AG08470 (cell line): ENCODE measurements around a stretch of chr2.

GRCh38 chr2:232550786-232551514 lies 461 bp downstream of the EIF4E2 start:
- RRBS = 2% methylated on average over 16 of the region's 42 CpGs

DNA sequence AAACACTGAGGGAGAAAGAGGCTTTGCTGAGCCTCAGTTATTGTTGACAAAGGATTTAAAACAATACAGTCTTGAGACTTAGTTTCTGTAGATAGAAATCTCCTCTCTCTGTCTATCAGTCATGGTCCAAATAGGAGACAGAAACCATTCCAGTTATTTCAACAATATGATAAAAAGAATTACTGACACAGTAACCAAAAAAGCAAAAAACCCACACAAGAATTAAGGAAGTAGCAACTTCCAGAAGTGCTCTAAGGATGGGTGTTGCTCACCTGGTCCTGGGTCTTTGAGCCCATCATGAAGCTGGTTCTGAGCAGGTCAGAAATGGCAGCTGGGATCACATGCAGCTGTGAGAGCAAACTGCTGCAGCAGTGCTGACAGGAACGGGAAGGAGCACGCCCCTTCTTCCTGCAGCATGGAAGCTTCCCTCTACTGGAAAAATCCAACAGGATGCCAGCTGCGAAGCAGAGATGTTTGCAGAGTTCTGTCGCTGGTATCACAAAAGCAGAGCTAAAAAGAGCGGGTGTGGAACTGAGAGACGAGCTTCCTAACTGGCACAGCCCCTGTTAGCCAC lies 33.6 kb downstream of the EIF4E2 start:
- RRBS = no CpG with 5 or more reads among the region's 6 CpGs

DNA sequence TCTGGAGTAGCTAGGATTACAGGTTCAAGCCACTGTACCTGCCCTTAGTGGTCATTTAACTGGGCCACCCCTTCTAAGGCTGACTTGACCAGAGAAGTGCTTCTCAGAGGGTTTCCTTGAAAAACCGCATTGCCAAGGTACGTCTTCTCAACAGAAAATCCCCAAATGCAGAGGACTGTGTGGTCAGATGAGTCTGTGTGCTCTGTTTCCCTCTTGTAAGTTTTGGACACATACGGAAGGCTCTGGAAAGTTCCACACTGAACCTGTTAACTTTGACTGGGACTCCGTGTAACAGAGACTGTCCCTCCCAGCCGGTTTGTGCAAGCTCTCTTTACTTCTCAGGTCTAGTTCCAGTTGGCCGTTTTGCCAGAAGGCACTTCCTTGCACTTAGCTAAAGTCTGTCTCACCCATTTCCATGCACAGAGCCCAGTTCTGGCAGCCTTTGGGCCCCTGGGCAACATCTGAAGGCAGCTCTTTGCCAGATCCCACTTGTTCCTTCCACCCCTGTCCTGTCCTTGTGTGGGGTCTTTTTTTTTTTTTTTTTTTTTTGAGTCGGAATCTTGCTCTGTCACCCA lies 22.0 kb downstream of the EFHD1 start:
- RRBS = no CpG with 5 or more reads among the region's 7 CpGs

- RRBS = no CpG with 5 or more reads among the region's 3 CpGs
These were observed 1.4 kb downstream of the GIGYF2 start for GRCh38 chr2:232698511-232698883.

GRCh38 chr2:232816401-232817300 lies 40.3 kb upstream of the KCNJ13 start:
- RRBS = no CpG with 5 or more reads among the region's 13 CpGs

DNA sequence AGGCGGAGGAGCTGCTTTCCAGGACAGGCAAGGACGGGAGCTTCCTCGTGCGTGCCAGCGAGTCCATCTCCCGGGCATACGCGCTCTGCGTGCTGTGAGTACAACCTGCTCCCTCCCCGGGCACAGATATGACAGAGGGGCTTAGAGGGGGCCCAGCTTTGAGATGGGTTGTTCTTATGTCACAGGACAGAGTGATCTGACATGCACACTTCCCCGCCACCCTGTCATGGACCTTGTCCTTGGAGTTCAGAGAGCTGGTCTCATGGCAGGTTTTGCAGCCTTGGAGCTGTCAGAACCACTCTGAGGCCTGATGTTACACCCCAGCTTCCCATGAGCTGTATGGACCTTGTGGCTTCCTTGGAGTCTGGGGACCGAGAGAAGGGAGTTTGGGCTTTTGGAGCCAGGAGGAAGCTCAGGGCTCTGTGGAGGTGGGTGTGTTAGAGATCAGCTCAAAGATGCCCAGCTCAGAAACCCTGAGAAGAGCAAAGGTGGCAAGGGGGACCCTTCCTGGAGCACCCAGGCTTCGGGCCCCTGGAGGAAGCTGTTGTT lies 451 bp downstream of the INPP5D start:
- RRBS = 78% methylated on average over 5 of the region's 13 CpGs

DNA sequence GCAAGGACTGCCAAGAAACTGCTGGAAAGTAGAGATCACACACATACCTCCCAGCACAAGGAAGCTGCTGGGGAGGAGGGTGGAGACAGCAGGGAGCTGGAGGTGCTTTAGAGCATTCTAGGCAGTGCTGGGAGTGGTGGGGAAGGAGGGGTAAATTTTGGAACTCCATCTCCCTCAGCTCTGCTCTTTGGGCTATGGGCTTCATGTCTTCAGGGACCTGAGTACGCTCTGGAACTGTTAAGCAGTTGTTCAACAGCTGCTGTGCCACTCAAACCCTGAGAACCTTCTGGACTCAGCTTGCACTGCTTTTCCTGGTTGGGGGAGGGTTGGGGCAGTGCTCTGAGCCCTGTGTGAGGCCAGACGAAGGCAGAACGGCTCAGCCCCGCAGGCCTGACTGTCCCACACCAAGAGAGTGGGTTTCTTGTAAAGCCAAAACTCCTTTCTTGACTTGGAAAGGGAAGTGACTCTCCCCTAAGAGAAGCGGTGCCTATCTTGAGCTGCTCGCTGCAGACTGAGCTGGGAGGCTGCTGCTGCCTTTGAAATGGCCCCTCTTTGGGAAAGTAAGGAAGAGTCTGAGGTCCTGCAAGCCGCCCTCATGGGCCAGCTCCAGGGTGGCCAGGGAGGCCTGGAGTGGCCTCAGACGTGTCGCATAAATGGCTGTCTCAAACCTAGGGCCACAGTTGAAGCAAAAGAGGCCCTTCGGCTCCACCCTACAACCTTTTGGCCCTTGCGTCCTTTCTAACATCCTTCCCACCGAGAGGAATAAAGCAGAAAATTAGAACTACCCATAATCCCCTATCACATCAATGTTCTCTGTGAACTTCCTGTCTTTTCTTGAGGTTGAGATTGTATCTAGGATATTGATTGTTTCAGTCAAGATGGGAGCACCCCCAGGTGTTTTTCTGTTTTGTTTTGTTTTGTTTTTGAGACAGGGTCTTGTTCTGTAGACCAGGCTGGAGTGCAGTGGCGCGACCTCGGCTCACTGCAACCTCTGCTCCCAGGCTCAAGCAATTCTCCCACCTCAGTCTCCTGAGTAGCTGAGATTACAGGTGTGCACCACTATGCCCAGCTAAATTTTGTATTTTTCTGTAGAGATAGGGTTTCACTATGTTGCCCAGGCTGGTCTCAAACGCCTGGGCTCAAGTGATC lies 23.4 kb downstream of the INPP5D start:
- RRBS = no CpG with 5 or more reads among the region's 16 CpGs

DNA sequence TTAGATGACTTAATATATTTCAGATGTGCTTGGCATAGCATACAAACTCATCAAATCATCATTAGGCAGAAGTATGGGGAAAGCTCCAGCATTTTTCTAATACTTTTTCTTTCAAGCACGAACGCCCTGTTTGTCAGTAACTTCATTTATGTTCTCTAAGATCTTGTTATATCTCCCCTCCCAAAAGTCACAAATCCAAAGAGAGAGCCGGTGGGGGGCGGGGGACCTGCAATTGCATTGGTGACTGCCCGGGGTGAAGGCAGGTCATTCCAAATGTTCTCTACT lies 82.9 kb downstream of the INPP5D start:
- RRBS = no CpG with 5 or more reads among the region's 5 CpGs

GRCh38 chr2:233165502-233166066 lies 85.9 kb upstream of the ATG16L1 start:
- RRBS = no CpG with 5 or more reads among the region's 9 CpGs

DNA sequence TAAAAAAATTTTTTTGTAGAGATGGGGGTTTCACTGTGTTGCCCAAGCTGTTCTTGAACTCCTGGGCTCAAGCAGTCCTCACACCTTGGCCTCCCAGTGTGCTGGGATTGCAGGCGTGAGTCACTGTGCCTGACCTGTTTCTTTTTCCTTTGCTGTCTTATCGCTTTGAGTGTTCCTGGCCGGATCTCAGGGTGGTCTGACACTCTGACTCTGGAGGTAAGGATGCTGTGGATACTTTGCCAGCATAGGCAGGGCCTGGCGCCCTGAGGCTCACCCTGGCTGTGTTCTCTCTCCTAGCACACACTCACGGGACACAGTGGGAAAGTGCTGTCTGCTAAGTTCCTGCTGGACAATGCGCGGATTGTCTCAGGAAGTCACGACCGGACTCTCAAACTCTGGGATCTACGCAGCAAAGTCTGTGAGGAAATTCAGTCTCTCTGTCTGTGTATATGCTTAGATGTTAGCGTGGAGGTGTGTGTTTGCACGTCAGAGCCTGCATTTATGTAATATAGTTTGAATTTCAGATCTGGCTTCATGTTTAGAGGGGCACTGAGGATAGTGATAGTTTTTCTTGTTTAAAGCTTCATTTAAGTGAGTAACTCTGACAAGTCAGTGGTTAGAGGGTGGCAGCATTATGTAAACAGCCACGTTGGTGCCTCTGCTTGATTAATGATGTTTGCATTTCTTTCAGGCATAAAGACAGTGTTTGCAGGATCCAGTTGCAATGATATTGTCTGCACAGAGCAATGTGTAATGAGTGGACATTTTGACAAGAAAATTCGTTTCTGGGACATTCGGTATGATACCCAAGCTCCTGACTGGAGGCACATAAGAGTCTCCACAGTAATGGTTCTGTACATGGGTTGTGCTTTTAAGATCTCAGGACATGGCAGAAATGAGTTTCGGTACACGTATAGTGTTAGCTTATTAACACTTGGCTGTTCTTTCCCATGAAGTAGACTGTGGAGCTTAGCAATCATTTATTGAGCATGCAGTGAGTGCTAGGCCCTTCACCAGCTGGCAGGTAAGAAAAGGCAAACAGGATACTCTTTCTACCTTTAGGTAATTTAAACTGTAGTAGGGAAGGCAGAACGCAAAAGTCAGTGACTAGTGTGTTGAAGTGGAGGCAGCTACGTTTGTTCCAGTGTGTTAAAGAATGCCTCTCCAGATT lies 17.7 kb upstream of the SAG start:
- RRBS = no CpG with 5 or more reads among the region's 19 CpGs

DNA sequence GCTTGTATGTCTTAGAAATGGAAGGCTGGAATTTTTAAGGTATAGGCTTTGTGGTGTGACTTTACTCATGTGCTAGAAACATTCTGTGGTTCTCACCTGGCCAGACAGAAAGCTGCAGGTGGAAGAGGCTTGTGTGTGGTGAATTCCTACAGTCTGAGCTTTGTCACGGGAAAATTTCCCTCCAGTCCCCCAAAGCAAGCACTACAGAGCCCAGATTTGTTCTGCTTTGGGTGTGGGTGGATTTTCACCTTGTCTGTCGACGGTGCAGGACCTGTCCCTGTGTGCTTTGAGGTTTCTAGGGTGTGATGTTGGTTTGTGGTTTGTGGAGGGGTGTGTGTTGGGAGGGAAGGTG lies 65.2 kb downstream of the DGKD start:
- RRBS = no CpG with 5 or more reads among the region's 3 CpGs

DNA sequence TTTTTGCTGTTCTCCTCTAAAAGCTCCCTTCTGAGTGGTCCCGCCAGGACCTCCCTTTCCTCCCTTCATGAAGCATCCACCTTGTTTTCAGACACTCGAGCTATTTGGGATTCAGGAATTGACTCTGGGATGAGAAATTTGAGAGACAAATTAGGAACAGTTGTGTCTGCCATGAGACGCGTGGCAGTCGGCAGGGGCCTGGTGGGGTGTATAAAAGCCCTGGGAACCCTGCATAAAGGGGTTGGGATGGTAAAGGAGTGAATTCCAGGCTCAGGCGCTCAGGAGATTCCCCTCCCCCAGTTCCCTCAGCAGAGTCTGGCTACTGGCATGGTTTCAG lies 65.6 kb downstream of the DGKD start:
- RRBS = no CpG with 5 or more reads among the region's 6 CpGs

- RRBS = 96% methylated on average over 3 of the region's 11 CpGs
These were observed 101.6 kb downstream of the DGKD start for GRCh38 chr2:233455810-233456439.

GRCh38 chr2:233699959-233700586 lies 7.4 kb downstream of the UGT1A6 start:
- RRBS = no CpG with 5 or more reads among the region's 3 CpGs

GRCh38 chr2:233976092-233976683 lies 59.0 kb downstream of the TRPM8 start:
- RRBS = no CpG with 5 or more reads among the region's 9 CpGs

- RRBS = no CpG with 5 or more reads among the region's 8 CpGs
These were observed 62.7 kb downstream of the TRPM8 start for GRCh38 chr2:233979690-233980391.

DNA sequence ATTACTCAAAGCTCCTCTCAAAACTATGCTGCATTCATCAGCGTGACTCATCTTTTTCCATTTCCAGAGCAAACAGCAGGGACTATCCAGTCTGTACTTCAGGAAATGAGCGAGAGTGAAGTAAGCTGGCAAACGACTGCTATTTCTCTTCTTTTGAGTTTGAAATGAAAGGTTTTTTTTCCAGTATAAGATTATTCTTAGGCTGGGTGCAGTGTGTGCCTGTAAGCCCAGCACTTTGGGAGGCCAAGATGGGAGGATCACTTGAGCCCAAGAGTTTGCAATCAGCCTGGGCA lies 152.9 kb downstream of the SPP2 start:
- RRBS = no CpG with 5 or more reads among the region's 3 CpGs

GRCh38 chr2:234252674-234253156 lies 202.2 kb downstream of the SPP2 start:
- RRBS = no CpG with 5 or more reads among the region's 9 CpGs

GRCh38 chr2:234323112-234323608 lies 173.7 kb downstream of the ARL4C start:
- RRBS = no CpG with 5 or more reads among the region's 1 CpG

- RRBS = no CpG with 5 or more reads among the region's 6 CpGs
These were observed 43.6 kb downstream of the ARL4C start for GRCh38 chr2:234453281-234453744.